Endothelial cell (in vitro differentiated cells): ENCODE results near the genes SUPT5H, EID2, TTC9B and HIPK4.

- PRO-cap = no peak
These were observed 976 bp downstream of the SAMD4B start for GRCh38 chr19:39343290-39343504.

GRCh38 chr19:39372991-39373193 lies 18.0 kb downstream of the PAF1 start:
- PRO-cap = no peak

DNA sequence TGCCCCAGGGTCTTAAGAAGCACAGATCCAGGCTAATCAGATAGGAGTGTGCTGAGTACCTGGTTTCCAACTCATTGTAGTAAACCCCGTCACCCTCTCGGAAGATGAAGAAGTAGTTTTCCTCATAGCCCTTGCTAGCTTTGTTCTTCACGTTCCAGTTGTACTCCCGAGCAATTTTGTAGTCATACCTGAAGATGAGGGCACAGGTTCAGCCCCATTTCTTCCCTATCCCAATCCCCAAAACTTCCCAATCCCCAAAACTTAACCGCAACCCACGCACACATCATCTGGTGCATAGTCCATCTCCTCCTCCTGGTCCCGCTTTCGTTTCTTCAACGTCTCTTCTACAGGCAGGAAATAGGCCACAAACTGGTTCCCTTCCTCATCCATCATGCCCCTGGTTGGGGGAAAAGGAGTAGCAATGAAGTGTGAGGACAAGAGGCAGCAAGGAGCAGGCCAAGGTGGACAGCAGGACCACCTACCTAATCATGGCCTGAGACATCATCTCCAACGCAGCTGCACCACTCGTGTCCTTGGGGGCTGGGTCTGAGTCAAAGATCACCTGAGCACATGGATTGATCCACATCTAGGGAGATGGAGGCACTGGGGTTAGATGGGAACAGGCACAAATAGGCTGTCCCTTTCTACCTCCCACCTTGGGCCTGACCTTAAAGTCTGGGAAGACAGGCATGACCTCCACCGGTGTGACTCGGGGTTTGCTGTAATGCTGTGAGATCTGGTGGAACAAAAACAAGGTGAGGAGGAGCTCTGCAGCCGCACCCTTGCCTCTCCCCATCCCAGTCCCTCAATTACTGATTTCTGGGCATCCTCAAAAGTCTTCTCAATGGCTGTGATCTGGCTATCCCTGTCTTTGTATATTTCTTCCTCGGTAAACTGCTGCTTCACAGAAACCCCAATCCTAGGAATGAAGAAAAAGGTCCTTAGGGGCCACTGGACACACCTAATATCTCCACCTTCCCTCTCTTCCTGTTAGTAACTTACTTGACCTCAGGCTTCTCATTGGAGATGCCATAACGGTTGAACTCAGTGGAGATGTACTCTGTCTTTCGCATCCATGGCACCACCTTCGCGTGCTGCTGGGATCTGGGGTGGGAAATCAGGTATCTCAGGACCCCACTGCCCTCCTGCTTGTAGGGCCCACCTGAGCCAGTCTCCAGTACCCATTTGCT lies 2.2 kb downstream of the PAF1 start:
- PRO-cap = no peak

DNA sequence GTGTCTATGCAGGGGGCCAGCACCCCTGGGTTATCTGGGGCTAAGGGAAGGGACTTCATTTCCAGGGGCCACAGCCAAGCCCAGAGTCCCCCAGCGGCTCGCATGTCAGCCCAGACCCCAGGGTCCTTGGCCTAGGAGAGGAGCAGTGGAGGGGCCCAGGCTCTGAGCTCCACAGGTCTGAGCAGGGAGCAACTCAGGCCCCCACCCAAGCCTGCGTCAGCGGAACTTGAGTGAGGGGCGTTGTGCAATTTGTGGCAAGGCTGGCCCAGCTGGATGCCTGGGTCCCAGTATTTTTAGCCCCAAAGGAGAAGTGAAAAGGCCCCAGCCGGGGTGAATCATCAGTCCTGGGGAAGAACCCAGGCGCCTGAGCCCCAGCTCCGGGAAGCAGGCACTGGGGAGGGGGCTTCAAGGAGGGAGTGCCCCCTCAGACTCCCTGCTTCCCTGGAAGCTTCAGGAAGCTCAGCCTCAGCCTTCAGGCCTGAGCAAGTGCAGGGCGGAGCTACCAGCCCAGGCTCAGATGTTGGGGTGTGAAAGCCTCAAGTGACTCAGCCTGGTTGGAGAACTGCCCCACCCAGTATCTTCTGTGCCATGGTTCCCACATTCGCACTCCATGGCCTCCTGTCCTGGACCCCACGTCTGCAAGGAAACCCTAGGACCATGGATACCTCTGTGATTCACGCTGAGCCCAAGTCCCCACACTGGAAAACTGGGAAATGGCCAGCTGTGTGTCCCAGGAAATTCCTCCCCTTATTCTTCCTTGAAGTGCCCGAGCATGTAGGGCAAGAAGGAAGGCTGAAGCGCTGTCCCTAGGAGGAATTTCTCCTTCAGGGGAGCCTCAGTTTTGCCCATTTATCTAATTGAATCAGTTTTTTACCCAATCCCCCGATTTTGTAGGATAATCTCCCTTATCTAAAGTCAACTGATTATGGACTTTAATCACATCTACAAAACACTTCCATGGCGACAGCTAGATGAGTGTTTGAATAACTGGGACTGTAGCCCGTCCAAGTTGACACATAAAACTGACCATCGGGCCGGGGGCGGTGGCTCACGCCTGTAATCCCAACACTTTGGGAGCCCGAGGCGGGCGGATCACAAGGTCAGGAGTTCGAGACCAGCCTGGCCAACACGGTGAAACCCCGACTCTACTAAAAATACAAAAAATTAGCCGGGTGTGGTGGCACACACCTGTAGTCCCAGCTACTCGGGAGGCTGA lies 7.5 kb downstream of the MED29 start:
- PRO-cap = no peak

DNA sequence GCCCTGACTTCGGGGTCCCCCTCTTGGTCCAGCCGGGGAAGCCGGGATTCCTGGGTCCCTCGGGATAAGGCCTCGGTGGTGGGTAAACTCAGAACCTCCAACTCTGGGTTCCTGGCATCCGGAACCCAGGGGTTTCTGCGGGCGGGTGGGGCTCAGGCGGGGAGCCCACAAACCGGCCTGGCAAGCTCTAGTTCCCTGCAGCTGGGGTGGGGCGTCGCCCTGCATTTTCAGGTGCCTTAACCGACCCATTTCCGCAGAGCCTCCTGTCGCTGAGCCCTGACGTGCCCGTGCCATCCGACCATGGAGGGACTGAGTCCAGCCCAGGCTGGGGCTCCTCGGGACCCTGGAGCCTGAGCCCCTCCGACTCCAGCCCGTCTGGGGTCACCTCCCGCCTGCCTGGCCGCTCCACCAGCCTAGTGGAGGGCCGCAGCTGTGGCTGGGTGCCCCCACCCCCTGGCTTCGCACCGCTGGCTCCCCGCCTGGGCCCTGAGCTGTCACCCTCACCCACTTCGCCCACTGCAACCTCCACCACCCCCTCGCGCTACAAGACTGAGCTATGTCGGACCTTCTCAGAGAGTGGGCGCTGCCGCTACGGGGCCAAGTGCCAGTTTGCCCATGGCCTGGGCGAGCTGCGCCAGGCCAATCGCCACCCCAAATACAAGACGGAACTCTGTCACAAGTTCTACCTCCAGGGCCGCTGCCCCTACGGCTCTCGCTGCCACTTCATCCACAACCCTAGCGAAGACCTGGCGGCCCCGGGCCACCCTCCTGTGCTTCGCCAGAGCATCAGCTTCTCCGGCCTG lies 1.0 kb downstream of the ZFP36 start:
- PRO-cap = bidirectional peak, plus-strand start at position 215 of the sequence, minus-strand start outside the sequence

DNA sequence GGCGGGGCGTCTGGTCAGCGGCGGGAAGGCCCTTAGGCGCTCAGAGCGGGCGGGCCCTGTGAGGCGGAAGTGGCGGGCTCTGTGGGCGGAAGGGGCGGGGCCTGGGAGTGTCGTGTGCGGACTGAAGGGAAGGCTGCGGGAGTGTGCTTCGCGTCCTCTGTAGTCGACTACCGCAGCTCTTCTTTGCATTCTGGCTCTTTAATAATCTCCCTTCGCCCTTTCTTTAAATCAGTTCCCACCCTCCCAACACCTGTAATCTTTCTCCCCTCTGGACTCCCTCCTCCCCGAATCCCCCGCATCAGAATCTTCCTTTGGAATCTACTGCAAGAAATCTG lies 269 bp upstream of the RPS16 start:
- PRO-cap = bidirectional peak, plus-strand start at position 106 of the sequence, minus-strand start outside the sequence

DNA sequence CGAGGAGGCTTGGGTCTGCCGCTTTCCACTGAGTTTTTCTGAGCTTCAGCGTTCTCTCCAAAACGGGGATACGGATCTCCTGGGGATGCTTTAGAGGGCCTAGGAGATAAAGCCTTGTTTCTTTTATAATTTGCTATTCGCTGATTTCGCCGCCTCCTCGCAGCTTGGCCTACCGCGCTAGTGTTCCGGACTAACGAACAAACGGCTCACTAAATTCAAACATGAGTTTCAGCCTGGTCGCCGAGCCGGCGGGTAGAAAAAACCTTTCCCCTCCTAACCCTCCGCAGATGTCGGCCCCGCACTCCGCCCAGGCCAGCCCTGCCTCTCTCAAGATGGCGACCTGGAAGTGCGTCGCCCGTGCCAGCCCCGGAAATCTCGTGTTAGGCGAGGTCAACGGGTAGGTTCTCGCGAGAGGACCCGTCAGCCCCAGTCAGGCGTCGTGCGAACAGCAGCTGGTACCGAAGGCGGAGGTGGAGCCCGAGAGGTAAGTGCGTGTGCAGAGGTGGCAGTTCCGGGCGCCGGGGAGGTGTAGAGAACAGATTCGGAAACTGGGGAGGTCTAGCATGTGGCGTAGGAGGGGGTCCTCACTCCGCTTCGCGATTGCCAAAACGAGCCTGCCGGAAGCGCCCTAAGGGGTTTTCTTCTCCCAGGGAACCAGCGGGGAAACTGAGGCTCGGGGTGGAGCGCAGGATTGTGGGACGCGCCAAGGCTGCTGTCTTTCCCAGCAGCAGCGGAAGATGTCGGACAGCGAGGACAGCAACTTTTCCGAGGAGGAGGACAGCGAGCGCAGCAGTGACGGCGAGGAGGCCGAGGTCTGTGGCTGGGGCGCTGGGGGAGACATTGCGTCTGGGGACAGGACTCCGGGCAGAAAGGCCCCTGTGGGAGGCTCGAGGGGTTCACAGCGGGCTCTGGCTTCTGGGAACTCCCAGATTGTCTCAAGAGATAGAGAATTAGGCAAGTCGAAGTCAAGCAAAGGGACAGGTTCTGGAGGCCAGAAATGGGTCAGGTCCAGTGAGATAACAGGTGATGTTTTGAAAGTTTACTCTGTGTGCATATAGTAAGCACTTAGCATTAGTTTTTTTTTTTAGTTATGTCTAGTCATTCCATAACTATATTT lies at the start of gene SUPT5H:
TSS of gene SUPT5H (plus strand) at position 429 of the 1,117 bp plus-strand sequence.
- PRO-cap = bidirectional peak, plus-strand start at position 429 of the sequence, minus-strand start at position 334 of the sequence; bidirectional peak, plus-strand start at position 792 of the sequence, minus-strand start at position 742 of the sequence

- PRO-cap = no peak
These were observed 12.3 kb downstream of the SUPT5H start for GRCh38 chr19:39457523-39458242.

- PRO-cap = unidirectional peak, minus-strand start at chr19:39539969; bidirectional peak, plus-strand start at chr19:39540332, minus-strand start at chr19:39540119
These were observed at the start of gene EID2 for GRCh38 chr19:39539779-39540523. Gene EID2, minus strand, starts transcription at chr19:39540161.

GRCh38 chr19:39863557-39863949 lies 17.4 kb upstream of the FBL start:
- PRO-cap = no peak

- PRO-cap = no peak
These were observed 27.3 kb upstream of the PSMC4 start for GRCh38 chr19:39943649-39943990.

GRCh38 chr19:40218231-40218491 lies at the start of gene TTC9B:
Gene TTC9B, minus strand, starts transcription at chr19:40218384.
- PRO-cap = no peak

GRCh38 chr19:40224680-40225257 lies 1.7 kb downstream of the CCNP start:
- PRO-cap = no peak

DNA sequence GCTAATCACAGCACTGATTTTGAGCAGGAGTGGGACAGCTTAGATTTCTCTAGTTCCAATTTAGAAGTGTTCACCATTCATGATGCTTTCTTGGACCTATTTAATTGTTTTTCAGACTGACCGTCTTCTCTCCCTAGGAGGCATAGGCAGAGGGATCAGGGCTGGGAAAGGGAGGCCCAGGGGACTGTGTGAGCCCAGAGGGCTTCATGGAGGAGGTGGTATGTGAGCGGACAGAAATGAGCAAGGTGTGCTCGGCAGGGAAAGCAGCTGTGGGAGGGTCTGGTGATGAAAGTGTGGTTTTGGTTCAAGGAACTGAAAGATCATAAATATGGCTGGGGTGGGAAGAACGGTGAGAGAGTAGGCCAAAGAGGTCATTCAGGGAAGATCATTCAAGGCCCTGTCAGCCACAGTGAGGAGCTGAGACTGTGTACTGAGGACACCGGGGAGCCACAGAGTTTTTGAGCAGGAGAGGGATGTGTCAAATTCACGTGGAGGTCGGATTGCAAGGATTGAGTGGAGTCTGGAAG lies 7.4 kb downstream of the PLD3 start:
- PRO-cap = no peak

- PRO-cap = no peak
These were observed at the start of gene HIPK4 for GRCh38 chr19:40390018-40390586. Gene HIPK4, minus strand, starts transcription at chr19:40390181.

GRCh38 chr19:40442269-40442957 lies 1.7 kb downstream of the SERTAD3 start:
- PRO-cap = no peak

- PRO-cap = no peak
These were observed 2.4 kb downstream of the BLVRB start for GRCh38 chr19:40463060-40463563.

- PRO-cap = no peak
These were observed 45.9 kb downstream of the SPTBN4 start for GRCh38 chr19:40512650-40513130.

DNA sequence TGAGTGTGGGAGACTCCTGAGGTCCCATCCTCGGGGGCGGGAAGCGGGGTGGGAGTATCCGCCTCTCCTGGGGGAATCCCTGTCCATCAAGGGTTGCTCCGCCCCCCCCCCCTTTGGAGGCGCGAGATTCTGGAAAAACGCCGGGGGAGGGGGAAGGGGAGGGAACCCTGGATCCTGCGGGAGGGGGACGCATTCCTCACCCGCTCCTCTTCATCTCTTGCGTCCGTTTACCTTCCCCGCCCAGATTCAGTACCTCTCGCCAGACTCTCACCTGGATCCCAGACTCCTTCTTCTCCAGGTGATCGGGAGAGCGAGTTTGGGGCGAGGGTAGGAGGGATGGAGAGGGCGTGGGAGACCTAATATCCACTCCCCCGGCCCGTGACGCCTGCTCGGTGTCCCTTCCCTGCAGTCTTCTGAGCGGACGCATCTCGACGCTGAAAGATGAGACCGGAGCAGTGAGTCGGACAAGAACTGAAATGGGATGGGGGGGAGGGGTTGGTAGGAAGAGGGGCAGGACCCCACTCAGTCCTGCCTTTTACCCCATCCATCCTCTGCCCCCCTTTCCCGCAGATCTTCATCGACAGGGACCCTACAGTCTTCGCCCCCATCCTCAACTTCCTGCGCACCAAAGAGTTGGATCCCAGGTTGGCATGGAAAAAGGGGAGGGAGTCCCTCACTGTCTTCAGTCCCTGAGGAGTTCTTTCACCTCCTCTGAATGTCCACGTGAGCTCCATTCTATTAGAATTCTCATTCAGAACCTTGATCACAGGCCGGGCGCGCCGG lies 505 bp downstream of the SHKBP1 start:
- PRO-cap = unidirectional peak, minus-strand start at position 415 of the sequence

DNA sequence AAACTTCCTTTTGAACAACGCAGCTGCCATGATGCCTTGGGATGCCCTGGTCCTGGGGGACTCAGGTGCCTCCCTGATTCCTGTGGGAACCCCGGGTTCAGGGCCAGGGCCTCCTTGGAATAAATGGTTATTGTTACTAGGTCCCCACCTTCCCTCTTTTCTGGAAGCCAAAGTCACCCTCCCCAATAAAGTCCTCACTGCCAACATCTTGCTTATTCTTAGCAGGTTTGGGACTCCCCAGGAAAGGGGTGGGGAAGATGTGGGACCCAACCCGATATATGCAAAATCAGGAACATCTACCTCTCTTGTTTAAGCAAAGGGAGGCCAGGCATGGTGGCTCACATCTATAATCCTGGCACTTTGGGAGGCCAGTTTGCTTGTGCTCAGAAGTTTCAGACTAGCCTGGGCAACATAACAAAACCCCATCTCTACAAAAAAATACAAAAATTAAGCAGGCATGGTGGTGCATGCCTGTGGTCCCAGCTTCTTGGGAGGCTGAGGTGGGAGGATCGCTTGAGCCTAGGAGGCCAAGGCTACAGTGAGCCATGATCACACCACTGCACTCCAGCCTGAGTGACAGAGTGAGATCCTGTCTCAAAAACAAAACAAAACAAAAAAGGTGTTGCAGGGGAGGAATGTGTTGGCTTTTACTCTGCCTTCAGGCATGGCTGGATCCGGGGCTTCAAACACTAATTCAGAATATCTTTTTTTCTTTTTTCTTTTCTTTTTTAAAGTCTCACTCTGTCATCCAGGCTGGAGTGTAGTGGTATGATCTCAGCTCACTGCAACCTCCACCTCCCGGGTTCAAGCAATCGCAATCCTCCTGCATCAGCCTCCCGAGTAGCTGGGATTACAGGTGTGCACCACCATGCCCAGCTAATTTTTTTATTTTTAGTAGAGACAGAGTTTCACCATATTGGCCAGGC lies 9.7 kb upstream of the LTBP4 start:
- PRO-cap = no peak